A549 (cell line): ENCODE results near the genes KHDRBS1 and SYNC.

GRCh38 chr1:31625366-31626071 lies 8.0 kb downstream of the HCRTR1 start:
- PRO-cap = no peak
CAGE:
- cytosol, long polyA plus RNA = no peak
- long polyA plus RNA = no peak
- nucleus, long polyA plus RNA = no peak

- PRO-cap = no peak
CAGE:
- cytosol, long polyA plus RNA = no peak
- long polyA plus RNA = no peak
- nucleus, long polyA plus RNA = no peak
These were observed 2.3 kb downstream of the PEF1 start for GRCh38 chr1:31642214-31642843.

DNA sequence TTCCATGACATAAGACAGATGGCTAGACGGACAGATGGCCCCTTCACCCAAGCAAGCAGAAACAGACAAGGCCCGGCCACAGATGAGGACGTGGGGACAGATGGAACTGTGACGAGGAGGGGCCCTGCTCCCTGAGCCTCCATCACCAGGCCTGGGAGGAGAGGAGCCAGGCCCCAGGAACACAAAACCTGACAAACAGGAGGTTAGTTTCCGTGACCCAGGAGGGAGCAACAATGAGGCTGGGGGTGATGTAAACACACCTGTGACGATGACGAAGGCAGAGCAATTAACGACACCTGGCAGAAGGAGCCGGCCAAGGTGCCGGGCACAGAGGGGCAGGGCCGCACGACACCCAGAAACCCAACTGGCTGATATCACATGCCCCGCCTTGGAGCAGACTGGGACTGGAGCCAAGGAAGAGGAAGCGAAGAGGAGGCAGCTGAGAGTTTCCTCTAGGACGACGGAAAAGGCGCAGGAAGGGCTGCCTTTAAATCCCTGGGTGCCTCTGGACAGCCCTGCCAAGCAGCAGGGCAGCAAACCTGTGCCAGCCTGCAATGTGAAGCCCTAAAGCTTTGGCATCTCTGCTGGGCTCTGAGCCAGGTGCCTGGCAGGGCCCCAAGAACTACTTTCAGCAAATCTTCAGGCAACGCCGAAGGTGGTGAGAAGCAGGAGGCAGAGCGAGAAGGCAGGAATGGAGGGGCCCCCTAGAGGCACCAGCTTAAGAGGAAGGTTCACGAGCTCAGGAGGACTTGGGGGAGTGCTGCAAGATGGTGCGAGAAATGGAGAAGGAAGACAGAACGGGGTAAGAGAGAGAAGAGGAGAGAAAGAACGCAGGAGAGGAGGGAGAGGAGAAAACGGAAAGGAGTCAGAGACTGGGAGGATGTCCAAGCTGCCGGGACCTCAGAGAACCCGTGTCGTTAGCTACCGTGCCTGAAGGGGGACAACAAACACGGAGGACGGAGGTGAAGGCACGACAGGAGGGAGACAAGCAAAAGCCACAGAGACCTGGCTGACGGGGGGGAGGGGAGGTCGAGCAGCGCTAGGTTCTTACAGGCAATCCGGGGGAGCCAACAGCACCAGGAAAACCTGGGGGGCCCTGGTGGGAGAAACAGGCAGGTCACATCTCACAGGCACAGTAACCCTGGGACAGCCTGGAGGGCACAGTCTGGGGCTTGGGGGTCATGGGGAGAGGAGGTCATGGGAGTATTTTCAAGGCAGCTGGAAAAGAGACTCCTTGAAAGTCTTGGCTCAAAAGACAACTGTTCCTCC lies 25.3 kb upstream of the PEF1 start:
- PRO-cap = no peak
CAGE:
- cytosol, long polyA plus RNA = no peak
- long polyA plus RNA = no peak
- nucleus, long polyA plus RNA = no peak

- PRO-cap = no peak
CAGE:
- cytosol, long polyA plus RNA = no peak
- long polyA plus RNA = no peak
- nucleus, long polyA plus RNA = no peak
These were observed 1.8 kb downstream of the COL16A1 start for GRCh38 chr1:31702057-31702396.

DNA sequence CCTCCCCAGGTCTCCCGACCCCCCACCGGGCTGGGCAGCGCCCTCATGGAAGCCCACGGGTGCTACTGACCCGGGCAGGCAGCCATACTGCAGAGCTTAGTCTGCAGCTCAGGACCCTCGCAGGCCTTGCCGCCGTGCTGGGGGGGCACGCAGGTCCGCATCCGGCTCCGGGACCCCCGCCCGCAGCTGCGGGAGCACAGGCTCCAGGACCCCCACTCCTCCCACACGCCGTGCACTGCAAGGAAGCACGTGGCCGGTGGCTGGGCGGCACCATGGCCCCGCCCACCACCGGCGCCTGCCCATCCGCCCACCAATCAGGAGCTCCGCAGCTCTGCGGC lies 21.4 kb downstream of the ADGRB2 start:
- PRO-cap = no peak
CAGE:
- cytosol, long polyA plus RNA = no peak
- long polyA plus RNA = no peak
- nucleus, long polyA plus RNA = no peak

- PRO-cap = no peak
CAGE:
- cytosol, long polyA plus RNA = no peak
- long polyA plus RNA = no peak
- nucleus, long polyA plus RNA = no peak
These were observed 1.6 kb downstream of the ADGRB2 start for GRCh38 chr1:31762197-31763233.

DNA sequence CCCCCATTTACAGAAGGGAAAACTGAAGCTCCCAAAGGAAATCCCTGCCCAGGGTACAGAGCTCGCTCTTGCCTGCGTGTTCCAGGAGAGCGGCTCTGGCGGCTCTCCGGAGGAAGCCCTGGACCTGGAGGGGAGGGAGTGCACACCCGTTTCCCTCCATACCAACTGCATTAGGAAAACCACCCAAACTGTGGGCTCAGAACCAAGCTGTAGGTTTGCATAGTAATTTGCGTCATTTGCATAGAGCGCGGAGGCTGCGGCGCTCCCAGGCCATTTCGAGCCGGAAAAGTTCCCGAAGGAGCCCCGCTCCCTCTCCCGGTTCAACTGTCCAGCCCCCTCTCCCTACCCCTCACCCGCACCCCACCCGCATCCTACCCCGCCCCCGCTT lies 24.7 kb upstream of the ADGRB2 start:
- PRO-cap = no peak
CAGE:
- cytosol, long polyA plus RNA = no peak
- long polyA plus RNA = no peak
- nucleus, long polyA plus RNA = no peak

- PRO-cap = no peak
CAGE:
- cytosol, long polyA plus RNA = no peak
- long polyA plus RNA = no peak
- nucleus, long polyA plus RNA = no peak
These were observed 34.5 kb downstream of the PTP4A2 start for GRCh38 chr1:31903786-31903998.

- PRO-cap = bidirectional peak, plus-strand start at chr1:31938656, minus-strand start at chr1:31938355
CAGE:
- cytosol, long polyA plus RNA = no peak
- long polyA plus RNA = no peak
- nucleus, long polyA plus RNA = no peak
These were observed 508 bp upstream of the PTP4A2 start for GRCh38 chr1:31938480-31939271.

DNA sequence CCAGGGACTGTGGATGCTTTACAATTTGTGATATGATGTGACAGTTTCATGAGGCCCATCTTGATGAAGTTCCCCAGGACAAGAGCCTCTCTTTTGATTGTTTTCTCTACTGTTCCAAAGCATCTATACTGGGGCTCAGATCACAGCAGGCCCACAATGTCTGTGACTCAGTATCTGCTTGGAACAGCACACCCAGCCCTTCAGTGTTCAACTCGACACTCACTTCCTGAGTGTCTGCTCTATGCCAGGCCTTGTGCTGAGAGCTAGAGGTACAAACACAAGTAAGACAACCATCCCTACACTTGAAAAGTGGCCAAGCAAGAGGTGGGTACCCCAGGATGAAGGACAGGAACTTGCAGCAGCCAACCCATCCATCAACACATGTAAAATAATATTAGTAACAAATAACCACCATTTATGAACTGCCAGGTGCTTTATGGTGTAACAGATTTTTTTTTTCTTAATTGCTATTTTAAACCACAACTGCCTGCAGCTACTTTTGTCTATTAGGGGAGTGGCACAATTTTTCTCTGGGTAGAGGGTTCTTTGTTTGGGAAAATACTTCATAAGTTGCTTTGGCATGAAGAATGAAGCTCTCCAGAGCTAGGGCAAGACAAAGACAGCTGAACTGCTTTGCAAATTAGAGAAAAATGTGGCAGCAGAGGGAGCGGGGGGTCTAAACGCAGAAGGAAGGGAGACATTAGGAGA lies 28.8 kb upstream of the KHDRBS1 start:
- PRO-cap = no peak
CAGE:
- cytosol, long polyA plus RNA = no peak
- long polyA plus RNA = no peak
- nucleus, long polyA plus RNA = no peak

DNA sequence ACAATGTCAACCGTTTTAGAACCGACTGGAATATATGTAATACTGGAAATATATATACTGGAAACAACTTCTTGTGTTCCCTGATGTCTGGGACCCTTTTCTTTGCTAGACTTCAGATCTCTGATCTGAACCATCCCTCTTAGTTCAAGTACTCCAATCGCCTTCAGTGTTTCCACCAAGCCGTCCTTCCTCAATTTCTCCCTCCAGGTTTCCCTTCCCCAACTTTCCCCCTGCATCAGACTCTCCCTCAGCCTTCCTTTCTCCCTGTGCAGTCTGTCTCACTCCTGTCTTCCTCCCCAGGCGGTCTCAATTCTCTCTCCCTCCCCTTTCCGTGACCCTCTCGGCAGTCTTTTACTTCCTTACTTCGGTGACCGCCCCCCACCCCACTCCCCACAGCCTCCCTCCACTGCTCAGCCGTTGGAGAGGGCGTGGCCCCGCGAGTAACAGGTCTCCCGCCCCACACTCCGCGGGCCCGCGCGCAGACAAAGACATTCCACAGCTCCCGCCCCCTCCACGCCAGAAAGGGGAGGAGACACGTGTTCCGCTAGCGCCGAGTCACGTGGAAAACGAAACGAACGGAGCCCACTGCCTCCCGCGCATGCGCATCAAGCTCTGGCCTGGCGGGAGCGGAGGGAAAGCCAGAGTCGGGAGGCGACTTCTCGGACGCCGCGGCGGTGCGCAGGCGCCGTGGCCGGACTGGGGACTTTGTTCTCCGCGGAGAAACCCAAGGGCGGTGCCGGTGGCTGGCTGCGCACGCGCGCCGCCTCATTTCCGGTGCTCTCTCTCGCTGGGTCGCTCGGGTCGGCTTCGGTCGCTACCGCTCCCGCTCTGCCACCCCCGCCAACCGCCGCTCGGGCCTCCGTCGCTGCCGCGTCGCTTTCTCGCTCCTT lies at the start of gene KHDRBS1:
TSS of gene KHDRBS1 (plus strand) at position 782 of the 890 bp plus-strand sequence.
- PRO-cap = bidirectional peak, plus-strand start at position 784 of the sequence, minus-strand start at position 515 of the sequence
CAGE:
- cytosol, long polyA plus RNA = no peak
- long polyA plus RNA = start-site peak on the plus strand centred at position 783 of the sequence, 88 bp wide, 203 and 123 reads in 2 replicates
- nucleus, long polyA plus RNA = no peak

DNA sequence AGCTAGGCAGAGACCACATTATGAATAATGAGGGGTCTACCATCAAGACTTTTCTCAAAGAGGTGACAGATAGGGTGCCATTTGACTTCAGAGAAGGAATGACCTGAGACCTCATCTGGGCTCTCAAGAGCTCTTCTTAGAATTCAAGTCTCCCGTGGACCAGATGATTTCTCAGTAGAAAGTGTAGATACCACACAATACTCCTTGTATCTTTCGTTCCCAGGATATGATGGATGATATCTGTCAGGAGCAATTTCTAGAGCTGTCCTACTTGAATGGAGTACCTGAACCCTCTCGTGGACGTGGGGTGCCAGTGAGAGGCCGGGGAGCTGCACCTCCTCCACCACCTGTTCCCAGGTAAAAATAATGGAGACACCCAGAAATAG lies 23.0 kb downstream of the KHDRBS1 start:
- PRO-cap = no peak
CAGE:
- cytosol, long polyA plus RNA = no peak
- long polyA plus RNA = no peak
- nucleus, long polyA plus RNA = no peak

- PRO-cap = no peak
CAGE:
- cytosol, long polyA plus RNA = no peak
- long polyA plus RNA = no peak
- nucleus, long polyA plus RNA = no peak
These were observed 28.6 kb downstream of the KHDRBS1 start for GRCh38 chr1:32042226-32042760.

DNA sequence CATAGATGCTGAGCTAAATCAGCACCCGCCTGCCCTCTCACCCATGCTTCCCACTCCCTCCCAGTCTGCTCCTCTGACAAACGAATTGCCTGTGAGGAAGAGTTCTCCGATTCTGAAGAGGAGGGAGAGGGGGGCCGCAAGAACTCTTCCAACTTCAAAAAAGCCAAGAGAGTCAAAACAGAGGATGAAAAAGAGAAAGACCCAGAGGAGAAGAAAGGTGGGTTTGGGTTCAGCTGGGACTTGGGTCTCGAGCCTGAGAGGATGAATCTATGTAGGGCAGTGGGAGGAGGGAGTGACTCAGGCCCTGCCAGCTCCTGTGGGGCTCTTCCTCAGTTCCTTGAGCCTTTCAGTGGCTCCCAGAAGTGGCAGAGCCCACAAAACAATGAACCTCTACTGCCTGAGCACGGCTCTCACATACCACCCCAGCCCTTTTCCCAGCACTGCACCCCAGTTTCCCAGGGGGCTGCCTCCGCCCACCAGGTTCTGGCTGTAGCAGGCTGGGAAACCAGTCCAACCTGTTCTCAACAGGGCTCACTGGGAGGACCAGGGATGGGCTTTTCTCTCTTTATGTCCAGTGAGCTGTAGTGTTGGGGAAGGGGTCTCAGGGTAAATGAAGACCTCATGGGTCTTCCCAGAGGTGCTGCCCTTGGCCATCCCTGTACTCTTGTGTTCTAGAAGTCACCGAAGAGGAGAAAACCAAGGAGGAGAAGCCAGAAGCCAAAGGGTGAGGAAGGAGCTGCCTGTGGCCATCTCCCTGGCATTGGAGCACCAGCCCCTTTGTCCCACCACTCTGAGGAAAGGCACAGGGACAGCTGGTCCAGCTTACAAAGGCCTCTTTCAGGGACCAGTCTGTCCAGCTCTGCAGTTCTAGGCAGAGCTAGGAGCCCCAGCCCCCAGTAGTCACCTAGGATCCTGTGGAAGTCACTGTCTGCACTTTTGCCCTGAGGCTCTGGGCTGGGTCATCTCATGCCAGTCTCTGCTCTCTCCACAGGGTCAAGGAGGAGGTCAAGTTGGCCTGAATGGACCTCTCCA lies 3.7 kb downstream of the MARCKSL1 start:
- PRO-cap = no peak
CAGE:
- cytosol, long polyA plus RNA = no peak
- long polyA plus RNA = no peak
- nucleus, long polyA plus RNA = no peak

- PRO-cap = no peak
CAGE:
- cytosol, long polyA plus RNA = no peak
- long polyA plus RNA = no peak
- nucleus, long polyA plus RNA = no peak
These were observed at the start of gene SYNC for GRCh38 chr1:32702543-32703423. Gene SYNC, minus strand, starts transcription at chr1:32702770.

GRCh38 chr1:32704061-32704528 lies 1.5 kb upstream of the SYNC start:
- PRO-cap = no peak
CAGE:
- cytosol, long polyA plus RNA = no peak
- long polyA plus RNA = no peak
- nucleus, long polyA plus RNA = no peak

GRCh38 chr1:32753657-32753905 lies 12.0 kb downstream of the KIAA1522 start:
- PRO-cap = bidirectional peak, plus-strand start at chr1:32753999, minus-strand start at chr1:32753807
CAGE:
- cytosol, long polyA plus RNA = no peak
- long polyA plus RNA = no peak
- nucleus, long polyA plus RNA = no peak

DNA sequence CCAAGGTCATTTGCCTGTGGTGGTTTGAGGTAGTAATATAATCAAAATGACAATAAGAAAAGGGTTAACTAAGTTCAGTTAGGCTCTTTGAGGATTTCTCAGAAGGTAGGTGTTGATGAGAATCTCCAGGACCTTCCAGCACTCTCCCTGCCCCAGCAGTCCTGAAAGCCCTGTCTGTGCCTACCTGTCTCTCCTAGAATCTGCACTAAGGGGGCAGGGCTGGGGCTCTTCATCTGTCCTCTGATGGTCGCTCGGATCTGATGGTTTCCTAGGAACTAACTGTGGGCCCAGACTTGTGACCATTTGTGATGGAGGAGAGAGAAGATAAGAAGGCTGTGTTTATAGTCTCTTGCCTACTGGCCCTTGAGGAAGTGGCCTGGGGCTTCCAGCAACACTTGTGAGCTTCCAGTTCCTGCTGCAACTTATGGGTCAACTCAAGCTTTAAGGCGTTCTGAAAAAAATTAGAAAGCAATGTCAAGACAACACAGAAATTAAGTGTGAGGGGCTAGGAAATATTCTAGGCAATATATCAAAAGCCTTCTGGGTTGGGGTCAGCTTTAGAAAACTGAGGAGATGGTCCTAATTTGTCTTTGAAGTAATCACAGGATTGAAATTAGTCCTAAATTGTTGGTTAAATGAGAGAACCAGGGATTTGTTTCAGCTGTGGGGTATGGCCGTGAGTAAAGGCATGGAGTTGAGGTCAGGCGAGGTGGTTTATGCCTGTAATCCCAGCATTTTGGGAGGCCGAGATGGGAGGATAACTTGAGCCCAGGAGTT lies 14.2 kb downstream of the KIAA1522 start:
- PRO-cap = no peak
CAGE:
- cytosol, long polyA plus RNA = no peak
- long polyA plus RNA = no peak
- nucleus, long polyA plus RNA = no peak

DNA sequence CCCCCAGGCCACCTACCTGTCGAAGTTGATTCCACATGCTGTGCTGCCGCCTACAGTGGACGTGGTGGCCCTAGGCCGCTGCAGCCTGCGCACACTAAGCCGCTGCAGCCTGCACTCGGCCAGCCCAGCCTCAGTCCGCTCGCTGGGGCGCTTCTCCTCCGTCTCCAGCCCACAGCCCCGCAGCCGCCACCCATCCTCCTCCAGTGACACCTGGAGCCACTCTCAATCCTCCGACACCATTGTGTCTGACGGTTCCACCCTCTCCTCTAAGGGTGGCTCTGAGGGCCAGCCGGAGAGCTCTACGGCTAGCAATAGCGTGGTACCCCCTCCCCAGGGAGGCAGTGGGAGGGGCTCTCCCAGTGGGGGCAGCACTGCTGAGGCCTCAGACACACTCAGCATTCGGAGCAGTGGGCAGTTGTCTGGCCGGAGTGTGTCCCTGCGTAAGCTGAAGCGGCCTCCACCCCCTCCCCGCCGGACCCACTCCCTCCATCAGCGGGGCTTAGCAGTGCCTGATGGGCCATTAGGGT lies 28.6 kb downstream of the KIAA1522 start:
- PRO-cap = no peak
CAGE:
- cytosol, long polyA plus RNA = no peak
- long polyA plus RNA = no peak
- nucleus, long polyA plus RNA = no peak

DNA sequence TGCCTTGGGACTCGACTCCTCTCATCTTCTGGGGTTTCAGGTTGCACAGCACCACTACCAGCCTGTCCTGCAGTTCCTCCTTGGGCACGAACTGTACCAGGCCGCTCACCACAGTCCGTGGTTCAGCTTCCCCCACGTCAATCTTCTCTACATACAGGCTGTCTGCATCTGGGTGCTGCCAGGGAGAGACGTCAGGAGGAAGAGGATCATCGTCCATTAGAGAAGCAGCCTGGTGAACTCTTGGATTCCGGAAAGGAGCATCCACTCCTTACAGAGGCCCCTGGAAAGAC lies 37.1 kb downstream of the YARS1 start:
- PRO-cap = no peak
CAGE:
- cytosol, long polyA plus RNA = no peak
- long polyA plus RNA = no peak
- nucleus, long polyA plus RNA = no peak